Esophagus squamous epithelium (tissue), 4 donors: ENCODE data around the genes ATP5MJ and ADSS1.

DNA sequence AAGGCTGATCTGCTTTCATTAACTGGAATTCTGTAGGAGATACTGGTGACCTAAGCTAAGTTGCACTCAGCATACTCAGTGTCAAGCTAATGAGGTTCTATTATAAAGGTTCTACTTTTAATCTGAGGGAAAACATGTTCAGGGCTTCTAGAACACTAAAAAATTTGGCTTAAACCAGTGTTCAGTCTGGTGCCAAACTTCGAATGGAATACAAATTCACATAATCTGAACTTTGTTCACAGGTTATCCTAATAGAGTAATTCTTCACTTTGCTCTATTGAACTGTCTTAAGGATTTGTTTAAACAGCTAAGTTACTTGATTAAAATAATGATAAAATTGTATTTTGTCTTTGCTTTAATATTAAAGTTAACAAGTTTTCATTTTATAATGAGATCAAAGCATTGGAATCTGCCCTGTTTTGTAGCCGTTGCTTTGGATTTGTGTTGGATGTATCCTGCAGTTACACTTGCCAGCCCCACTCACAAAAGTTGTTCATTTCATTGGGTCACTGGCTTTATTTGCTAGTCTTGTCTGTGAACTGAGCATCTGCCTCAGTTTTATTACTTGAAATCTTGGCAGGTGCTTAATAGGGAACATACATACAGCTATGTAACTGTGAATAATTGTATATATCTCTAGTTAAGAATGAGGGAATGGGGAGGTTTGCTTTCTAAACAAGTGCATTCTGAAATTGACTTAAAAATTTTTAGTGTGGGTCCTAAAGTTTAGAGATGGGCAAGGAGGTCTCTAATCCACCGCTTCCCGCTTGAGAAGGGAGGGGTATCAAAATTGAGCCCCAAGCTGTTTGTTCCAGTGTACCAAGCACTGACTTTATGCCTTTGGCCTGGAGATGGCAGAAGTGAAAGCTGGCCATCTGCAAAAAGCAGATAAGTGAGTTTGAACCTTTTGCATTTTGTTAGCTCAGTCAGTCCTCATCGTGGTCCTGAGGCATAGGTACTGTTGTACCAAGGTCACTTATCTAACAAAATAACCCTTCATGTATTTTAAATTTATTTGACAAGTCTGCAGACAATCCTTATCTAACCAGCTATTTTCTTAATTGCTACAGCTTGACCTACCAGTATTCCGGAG is 9.1 kb downstream of the EIF5 start:
- PRO-cap: no peak
- RAMPAGE, long total RNA, 4 experiments: no peak in any of the 4 experiments

DNA sequence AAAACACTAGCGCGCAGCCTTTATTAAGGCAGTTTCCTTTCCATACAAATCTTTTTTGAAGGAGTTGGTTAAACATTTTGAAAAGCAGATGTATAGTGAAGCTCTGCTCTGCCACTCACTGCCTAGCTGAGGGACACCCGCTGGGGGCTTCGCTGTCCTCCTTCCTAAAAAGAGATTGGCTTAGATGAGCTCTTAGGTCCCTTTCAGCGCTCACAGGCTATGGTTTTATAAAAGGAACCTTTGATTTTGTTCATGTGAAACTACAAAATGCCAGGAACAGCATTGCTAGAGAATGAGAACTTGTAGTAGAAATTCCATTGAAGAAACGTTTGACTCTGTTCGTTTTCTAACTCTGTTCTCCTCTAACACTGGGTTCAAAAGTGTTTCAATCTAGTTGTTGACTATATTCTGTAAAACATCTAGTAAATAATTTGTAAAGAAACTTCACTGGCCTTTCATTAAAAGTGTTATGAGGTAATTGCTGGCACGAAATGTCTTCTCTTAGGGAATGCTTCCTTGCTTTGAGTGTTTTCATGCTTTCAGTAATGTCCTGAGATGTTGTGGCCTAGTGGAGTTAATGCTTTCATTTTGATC is 1.5 kb downstream of the MARK3 start:
- PRO-cap: unidirectional peak, minus-strand start at position 496 of the sequence
- RAMPAGE, long total RNA, 4 experiments: no peak in any of the 4 experiments

GRCh38 chr14:103387217-103387527 is 2.0 kb downstream of the MARK3 start:
- PRO-cap: unidirectional peak, minus-strand start at chr14:103387380
- RAMPAGE, long total RNA, 4 experiments: no peak in any of the 4 experiments

GRCh38 chr14:103498051-103498621 is 24.5 kb downstream of the CKB start:
- PRO-cap: no peak
- RAMPAGE, long total RNA, 4 experiments: no peak in any of the 4 experiments

- PRO-cap: bidirectional peak, plus-strand start at chr14:103521285, minus-strand start at chr14:103521137; bidirectional peak, plus-strand start at chr14:103521427, minus-strand start at chr14:103521499; bidirectional peak, plus-strand start at chr14:103521671, minus-strand start at chr14:103521687; bidirectional peak, plus-strand start at chr14:103521748, minus-strand start at chr14:103521747
- RAMPAGE, long total RNA, 4 experiments: start-site peak on the minus strand in 4 of 4 experiments, at chr14:103521351-103521509 at its widest, 13 to 28 reads per replicate
Observed at GRCh38 chr14:103521179-103521992, 1.2 kb downstream of the CKB start.

GRCh38 chr14:103629503-103630164 is 623 bp downstream of the KLC1 start:
- PRO-cap: unidirectional peak, minus-strand start at chr14:103629584; bidirectional peak, plus-strand start at chr14:103630031, minus-strand start at chr14:103629777
- RAMPAGE, long total RNA, 4 experiments: no peak in any of the 4 experiments

- PRO-cap: no peak
- RAMPAGE, long total RNA, 4 experiments: no peak in any of the 4 experiments
Observed at GRCh38 chr14:103663459-103664115, 34.6 kb downstream of the KLC1 start.

DNA sequence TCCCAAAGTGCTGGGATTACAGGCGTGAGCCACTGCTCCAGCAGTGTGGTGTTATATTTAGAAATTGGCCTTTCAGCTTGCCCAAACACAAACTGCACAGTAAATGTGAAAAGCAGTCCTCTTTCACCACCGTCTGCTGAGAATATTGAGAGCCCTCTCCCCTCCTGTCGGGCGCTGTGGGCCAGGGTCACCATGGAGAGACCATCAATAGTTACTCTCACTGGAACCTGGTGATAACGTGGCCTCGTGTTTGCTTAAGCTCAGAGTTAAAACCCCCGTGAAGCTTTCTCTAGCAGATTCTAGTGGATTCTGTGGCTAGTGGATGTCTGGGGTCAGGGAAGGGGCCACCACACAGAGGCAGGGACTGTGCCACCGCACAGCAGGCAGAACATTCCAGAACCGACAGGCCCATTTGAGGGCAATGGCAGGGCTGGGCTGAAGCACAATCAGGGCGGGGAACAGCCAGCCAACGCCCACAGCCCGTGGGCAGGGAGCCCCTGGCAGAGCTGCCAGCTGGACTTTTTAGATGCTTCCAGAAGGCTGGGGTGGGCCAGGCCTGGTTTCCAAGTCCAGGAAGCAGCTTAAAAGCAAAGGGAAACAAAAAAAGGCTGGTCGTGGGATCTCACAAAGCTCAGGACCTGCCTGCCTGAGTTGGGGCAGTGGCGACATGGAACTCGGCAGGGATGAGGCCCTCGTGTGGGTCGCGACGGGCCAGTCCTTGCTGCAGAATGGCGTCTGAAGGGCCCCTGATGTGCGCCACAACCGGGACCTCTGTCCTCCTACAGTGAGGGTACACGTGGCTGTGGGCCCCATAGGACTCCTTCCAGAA is 7.5 kb downstream of the ZFYVE21 start:
- PRO-cap: bidirectional peak, plus-strand start at position 525 of the sequence, minus-strand start at position 423 of the sequence
- RAMPAGE, long total RNA, 4 experiments: no peak in any of the 4 experiments

DNA sequence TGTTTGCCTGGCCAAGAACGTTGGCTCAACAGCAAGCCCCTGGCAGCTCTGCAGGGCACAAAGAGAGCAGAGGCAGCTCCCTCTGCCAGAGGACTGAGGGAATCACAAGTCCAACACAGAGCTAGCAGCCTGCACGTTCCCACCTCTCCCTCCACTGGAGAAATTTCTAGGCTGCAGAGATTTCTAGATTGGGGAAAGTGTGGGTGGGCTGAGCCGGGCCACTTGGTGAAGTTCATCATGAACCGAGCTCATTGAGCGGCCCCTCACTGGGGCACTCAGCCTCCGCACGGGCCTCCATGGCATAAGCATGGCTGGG is 19.8 kb downstream of the ZFYVE21 start:
- PRO-cap: unidirectional peak, plus-strand start at position 107 of the sequence
- RAMPAGE, long total RNA, 4 experiments: no peak in any of the 4 experiments

- PRO-cap: no peak
- RAMPAGE, long total RNA, 4 experiments: no peak in any of the 4 experiments
Observed at GRCh38 chr14:103828274-103828662, 19.1 kb downstream of the PPP1R13B start.

- PRO-cap: unidirectional peak, minus-strand start at chr14:103921529
- RAMPAGE, long total RNA, 4 experiments: start-site peak on the minus strand in 4 of 4 experiments, at chr14:103921489-103921544 at its widest, 3,385 to 17,949 reads per replicate
Observed at GRCh38 chr14:103920772-103921907, at the start of gene ATP5MJ. ATP5MJ (minus strand) TSS chr14:103921529.

GRCh38 chr14:104049880-104050203 is 35.7 kb upstream of the ASPG start:
- PRO-cap: no peak
- RAMPAGE, long total RNA, 4 experiments: no peak in any of the 4 experiments

- PRO-cap: no peak
- RAMPAGE, long total RNA, 4 experiments: no peak in any of the 4 experiments
Observed at GRCh38 chr14:104086245-104086690, 768 bp downstream of the ASPG start.

GRCh38 chr14:104104683-104105329 is 19.3 kb downstream of the ASPG start:
- PRO-cap: bidirectional peak, plus-strand start at chr14:104104910, minus-strand start at chr14:104104770
- RAMPAGE, long total RNA, 4 experiments: start-site peak on the plus strand in 4 of 4 experiments, at chr14:104104888-104104969 at its widest, 71 to 363 reads per replicate

- PRO-cap: bidirectional peak, plus-strand start at chr14:104118120, minus-strand start at chr14:104118009
- RAMPAGE, long total RNA, 4 experiments: no peak in any of the 4 experiments
Observed at GRCh38 chr14:104117798-104118442, 20.5 kb upstream of the KIF26A start.

GRCh38 chr14:104185040-104185640 is 46.8 kb downstream of the KIF26A start:
- PRO-cap: no peak
- RAMPAGE, long total RNA, 4 experiments: no peak in any of the 4 experiments

DNA sequence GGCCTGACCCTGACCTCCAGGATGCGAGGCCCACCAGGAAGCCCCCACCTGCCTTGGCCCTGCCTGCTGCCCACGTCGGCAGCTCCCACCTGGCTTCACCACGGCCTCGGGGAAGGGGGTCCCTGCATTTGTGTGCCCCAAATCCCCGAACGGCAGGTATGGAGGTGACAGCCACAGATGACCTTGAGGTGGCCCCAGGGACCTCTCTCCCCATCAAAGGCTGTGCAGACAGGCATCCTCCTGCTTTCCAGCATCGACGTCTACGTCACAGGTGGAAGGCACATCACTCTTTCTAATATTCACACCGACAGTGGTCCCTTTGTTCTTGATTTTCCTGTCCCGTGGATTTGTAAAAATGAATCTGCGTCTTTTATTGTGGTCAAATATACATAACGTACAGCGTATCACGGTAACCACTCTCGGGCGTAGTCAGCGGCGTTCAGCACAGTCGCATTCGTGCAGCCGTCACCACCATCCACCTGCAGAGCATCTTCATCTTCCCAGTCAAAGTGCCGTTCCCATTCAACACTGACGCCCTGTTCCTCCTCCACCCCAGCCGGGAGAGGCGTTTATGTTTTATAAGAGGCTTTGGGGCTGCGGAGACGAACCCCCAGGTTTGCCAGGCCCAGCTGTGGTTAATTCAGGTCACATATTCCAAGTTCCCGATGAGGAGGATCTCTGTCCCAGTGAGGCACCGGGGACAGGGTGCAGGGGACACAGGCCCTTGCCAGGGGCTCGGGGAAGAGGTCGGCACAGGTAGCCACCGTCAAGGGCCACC is 189.6 kb upstream of the C14orf180 start:
- PRO-cap: no peak
- RAMPAGE, long total RNA, 4 experiments: no peak in any of the 4 experiments

DNA sequence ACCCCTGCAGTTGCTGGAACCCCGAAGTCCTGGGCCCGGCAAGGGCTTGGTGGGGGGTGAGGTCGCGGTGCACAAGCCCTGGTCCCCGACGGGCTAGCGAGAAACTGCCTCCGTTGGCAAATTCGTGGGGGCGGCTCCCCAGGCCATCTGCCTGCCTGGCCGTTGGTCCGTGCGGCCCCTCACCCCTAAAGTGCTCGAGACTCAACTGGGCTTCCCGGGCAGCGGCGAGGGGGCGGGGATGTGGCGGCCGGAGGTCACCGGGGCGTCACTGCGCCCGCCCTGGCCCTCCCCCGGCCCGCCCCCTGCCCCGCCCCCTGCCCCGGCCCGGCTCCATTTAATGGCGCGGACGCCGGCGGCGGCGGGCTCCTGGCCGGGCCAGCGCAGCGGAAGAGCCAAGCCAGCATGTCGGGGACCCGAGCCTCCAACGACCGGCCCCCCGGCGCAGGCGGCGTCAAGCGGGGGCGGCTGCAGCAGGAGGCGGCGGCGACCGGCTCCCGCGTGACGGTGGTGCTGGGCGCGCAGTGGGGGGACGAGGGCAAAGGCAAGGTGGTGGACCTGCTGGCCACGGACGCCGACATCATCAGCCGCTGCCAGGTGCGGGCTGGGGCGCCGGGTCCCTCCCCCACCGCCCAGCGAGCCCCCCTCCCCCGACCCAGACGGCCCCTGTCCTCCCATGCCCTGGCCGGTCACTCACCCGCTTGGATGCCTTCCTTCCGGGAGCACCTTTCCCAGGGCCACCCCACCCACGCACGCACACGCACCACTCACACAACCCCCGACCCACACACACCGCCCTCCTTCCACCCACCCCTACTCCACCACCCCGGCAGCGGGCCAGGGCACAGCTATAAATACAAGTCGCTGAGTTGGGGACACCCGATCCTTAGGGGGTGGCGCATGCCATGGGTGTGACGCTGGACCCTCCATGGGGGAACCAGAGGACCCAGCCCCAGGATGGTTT is at the start of gene ADSS1:
TSS of gene ADSS1 (plus strand) at position 361 of the 961 bp plus-strand sequence.
- PRO-cap: bidirectional peak, plus-strand start at position 333 of the sequence, minus-strand start at position 192 of the sequence
- RAMPAGE, long total RNA, 4 experiments: no peak in any of the 4 experiments

- PRO-cap: no peak
- RAMPAGE, long total RNA, 4 experiments: no peak in any of the 4 experiments
Observed at GRCh38 chr14:104745728-104746202, 7.2 kb upstream of the SIVA1 start.

GRCh38 chr14:104789749-104790271 is 5.7 kb downstream of the AKT1 start:
- PRO-cap: no peak
- RAMPAGE, long total RNA, 4 experiments: no peak in any of the 4 experiments